ENCODE measurements around the genes IHO1 and USP4.

DNA sequence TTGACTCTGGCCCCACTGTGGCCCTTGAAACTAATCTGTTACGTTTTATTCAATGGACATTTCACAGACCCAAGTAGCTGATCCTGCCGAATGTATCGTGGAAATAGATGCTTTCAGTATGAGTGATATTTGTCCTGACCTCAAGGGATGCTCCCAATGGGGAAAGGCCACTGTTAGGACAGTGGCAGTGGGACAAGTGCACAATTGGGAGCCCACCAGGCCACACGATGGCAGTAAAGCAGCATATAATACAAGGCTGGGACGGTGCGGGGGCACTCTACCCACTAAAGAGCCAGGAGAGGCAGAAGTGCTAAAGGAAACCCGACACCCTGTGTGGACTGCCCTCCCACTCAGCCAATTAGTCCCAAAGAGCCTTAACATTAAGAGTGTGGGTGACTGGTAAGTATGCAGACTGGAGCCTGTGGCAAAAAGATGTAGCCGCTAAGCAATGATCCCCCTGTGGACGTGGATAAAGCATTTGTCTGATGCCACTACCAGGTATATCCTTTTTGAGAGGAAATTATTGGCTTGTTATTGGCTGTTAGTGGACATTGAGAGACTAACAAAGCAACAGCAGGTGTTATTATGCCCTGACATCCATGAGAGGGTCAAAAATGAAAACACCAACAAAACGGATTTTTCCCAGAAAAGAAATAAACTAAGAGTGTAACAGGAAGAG is 8.1 kb upstream of the ZNF589 start:
- RRBS, result no CpG with 5 or more reads among the region's 10 CpGs

DNA sequence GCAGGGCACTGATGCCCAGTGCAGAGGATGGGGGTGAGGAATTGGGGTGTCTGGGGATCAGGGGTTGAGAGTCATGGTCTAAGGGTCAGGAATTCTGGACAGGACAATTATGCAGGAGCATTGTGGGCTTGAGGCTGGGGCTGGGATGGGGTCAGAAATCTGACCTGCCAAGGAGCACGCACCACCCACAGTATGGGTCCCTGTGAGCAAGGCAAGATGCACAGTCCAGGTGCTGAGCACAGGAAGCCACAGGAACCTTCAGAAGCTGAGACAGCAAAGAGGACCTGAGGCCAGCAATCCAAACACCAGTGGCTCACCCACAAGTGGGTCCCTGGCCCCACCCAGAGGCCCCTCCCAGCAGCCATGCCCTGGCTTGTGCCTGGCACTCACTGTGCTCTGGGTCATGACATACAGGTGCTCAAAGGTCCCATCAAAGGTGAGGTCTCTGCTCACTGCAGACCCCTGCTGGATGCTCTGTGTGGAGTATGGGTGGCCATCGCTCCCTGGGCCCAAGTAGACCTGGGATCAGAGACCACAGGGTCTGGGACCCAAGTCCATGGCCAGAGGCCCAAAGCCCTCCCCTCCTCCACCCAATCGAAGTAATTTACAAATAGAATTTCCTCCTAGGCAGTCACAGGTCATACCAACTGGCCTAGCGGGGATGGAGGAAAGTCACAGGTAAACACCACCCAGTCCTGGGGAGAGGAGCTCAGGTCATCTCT is 7.8 kb downstream of the PLXNB1 start:
- RRBS, result no CpG with 5 or more reads among the region's 4 CpGs

DNA sequence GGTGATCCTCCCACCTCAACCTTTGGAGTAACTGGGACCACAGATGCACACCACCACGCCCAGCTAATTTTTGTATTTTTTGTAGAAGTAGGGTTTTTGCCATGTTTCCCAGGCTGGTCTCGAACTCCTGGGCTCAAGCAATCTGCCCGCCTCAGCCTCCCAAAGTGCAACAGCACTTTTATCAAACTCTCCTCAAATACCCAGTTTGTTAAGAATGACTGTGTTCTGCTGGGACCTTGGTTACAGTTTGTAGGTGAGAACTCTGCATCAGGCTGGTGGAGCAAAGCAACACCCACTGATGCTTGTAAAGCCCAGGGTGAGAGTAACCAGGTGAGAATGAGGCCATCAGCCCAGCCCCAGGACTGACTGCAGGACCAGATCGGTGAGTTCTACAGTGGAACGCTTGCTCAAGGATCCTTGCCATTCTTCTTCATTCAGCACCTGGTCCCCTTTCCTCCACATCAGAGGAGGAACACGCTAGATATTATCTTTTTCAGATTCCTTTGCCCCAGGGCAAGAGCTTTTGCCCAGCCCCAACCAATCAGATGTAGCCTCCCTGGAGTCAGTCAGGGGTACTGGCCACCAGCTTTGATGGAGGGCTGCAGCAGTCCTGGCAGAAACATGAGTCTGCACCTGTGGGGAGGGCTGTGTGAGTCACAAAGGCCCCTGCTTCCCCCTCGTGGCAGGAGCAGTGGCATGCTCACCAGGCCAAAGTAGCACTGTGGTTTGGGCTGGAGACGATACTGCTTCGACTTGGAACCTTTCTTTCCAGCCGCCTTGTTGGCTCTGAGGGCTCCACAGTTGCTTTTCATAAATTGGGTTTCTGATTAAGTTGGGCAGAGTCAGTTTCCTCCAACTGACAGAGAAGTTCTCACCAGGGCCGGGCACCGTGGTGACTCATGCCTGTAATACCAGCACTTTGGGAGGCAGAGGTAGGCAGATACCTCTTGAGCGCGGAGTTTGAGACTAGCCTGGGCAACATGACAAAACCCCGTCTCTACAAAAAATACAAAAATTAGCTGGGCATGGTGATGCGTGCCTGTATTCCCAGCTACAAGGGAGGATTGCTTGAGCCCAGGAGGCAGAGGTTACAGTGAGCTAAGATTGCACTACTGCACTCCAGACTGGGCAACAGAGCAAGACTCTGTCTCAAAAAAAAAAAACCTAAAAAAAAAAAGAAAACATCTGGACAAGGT is 3.5 kb upstream of the SHISA5 start:
- RRBS, result no CpG with 5 or more reads among the region's 16 CpGs

GRCh38 chr3:48598617-48599631 is 3.8 kb upstream of the COL7A1 start:
- RRBS, result 16% methylated on average over 6 of the region's 16 CpGs

DNA sequence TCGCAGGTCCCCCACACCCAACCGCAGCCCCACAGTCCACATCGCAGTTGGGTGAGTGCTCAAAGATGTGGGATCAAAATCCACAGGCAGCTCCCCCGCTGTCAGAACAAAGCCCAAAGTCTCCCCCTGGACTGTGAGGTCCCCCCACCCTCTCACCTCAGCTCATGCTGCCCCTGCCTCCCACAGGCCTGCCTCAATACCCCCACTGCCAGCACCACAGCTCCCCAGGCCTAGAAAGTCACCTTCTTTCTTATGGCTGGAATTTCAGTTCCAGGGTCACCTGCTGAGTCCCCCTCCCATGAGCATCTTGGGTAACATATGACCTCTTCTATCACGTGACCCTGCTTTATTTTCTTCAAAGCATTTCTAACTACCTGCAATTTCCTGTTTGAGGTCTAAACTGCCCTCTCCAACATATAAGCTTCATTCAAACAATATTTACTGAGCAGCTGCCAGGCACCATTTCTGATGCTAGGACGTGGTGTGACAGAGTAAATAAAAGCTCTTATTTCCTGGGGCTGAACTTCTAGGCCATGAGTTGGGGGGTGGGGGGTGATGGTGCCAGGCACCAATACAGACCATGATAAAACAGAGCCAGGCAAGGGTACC is 2.4 kb upstream of the TMEM89 start:
- RRBS, result no CpG with 5 or more reads among the region's 6 CpGs

- RRBS, result no CpG with 5 or more reads among the region's 4 CpGs
These were observed 1.4 kb upstream of the NCKIPSD start for GRCh38 chr3:48687101-48687629.

DNA sequence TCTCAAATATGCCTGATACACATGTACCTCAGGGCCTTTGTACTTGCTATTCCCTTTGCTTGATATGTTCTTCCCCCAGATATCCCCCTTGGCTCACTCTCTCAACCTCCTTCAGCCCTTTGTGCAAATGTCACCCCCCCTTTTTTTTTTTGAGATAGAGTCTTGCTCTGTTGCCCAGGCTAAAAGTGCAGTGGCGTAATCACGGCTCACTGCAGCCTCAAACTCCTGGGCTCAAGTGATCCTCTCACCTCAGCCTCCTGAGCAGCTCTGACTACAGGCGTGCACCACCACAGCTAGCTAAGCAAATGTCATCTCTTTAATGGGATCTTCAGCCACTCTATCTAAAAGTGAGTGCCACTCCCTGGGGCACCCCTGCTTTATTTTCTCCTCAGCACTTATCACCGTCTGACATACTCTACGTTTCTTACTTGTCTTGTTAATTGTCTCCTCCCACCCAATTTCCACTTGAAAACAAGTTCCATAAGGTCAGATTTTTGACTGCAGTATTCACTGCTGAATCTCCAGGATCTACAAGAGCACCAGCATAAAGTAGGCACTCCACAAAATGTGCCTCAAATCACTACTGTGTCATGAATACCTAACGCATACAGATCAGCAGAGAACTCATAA is 14.6 kb downstream of the IP6K2 start:
- RRBS, result no CpG with 5 or more reads among the region's 6 CpGs

DNA sequence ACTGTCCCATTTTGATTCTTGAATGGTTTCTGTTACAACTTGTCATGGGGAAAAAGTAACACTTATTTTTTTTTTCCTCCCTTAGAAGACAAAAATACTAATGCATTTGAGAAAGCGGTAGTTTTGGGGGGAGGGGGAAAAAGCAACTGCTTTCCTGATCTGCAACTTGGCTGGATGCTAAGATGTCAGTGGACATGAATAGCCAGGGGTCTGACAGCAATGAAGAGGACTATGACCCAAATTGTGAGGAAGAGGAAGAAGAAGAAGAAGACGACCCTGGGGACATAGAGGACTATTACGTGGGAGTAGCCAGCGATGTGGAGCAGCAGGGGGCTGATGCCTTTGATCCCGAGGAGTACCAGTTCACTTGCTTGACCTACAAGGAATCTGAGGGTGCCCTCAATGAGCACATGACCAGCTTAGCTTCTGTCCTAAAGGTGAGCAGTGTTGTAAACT is 8.8 kb downstream of the ARIH2 start:
- RRBS, result no CpG with 5 or more reads among the region's 5 CpGs

GRCh38 chr3:48989619-48989994 is 434 bp upstream of the P4HTM start:
- RRBS, result no CpG with 5 or more reads among the region's 31 CpGs

- RRBS, result no CpG with 5 or more reads among the region's 10 CpGs
These were observed 2.4 kb downstream of the DALRD3 start for GRCh38 chr3:49015682-49016753.

GRCh38 chr3:49023070-49023426 is 1.1 kb downstream of the NDUFAF3 start:
- RRBS, result no CpG with 5 or more reads among the region's 3 CpGs

DNA sequence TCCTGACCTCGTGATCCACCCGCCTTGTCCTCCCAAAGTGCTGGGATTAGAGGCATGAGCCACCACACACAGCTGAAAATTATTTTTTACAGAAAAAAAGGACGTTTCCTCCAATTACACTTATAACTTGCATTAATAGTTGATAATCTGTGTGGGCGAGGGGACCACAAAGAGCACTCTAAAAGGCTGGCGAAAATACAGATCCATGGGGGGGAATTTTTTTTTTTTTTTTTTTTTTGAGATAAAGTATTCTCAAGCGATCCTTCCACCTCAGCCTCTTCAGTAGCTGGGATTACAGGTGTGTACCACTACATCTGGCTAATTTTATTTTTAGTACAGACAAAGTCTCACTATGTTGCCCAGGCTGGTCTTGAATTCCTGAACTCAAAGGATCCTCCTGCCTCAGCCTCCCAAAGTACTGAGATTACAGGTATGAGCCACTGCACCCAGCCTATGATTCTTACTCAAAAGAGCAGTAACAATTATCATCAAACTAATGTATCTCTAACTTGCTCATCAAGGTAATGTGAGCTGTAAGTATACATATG is 24.5 kb downstream of the QRICH1 start:
- RRBS, result no CpG with 5 or more reads among the region's 6 CpGs

DNA sequence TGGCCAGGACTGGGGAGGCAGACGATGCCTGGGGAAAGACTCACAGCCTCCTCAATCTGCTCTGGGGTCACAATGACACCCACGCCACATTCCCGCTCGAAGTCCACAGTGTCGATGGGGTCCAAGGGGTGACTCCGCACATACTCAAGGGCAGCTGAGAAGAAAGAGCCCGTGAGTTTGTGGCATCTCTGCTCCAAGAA is 838 bp downstream of the QARS1 start:
- RRBS, result no CpG with 5 or more reads among the region's 7 CpGs

DNA sequence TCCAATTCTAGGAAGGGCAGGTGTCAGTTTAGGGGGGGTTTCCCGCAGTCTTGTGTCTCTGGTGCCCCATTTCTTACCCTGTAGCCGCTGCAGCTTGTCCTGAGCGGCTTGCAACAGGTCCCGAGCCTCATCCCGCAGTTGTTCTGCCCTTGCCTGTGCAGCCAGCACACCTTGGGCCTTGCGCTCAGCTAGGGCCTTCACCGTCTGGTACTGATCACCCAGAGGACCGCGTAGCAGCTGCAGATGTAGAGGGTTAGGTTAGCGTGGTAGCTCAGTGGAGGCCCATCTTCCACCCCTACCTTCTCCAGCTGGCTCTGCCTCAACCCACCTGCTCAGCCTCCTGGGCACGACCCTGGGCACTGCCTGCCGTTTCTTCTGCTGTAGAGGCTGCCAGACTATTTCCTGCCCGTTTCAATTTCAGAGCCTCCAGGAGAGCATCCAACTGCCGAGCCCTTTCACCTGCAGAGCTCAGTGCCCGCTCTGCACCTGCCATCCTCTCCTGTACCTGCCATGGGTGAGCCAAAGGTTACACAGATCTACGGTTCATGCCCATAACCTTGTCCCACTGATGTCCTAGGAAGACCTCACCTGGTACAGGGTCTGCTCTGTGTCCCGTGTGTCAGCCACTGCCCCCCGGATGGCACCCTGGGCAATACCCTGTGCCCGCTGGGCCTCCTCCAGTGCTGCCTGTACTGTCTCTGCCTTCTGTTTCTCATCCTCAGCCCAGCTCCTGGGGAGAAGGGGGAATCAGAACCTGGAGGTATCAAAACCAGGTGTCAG is 923 bp upstream of the USP19 start:
- RRBS, result no CpG with 5 or more reads among the region's 19 CpGs

DNA sequence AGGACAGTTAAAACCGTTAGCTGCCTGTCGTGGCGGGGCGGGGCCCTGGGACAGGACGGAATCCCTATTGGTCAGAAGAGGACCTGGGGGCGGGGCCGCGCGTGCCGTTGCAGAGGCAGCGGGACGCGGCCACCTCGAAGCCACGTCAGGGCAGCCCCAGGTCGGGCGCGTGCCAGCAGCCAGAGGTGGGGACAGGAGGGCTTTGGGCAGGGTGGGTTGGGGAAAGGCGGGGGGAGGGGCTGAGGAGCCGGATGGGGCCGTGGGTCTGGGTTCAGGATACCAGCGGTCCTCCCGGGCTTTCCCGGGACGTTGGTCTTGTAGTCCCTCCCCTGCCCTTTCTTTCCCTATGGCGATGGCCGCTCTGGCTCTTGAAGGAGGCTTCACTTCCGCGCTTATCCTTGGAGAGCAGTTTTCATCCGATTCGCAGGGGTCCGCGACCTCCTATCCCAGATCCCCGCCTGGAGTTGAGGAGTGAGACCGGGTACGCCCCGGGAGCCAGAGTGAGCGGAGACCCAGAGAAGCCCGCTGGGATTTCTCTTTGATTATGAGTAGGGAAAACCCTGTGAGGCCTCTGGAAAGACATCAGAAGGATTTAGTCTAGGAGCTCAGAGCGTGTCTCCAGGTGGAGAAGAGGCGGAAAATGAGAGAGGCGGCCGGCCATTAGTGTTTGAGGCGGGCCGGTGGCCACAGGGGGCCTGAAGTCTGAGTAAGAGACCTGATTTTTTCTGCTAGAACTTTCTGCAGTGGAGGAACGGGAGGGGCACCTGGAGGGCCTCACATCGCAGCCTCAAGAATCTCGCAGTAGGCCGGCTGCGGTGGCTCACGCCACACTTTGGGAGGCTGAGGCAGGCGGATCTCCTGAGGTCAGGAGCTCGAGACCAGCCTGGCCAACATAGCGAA is at the start of gene IHO1:
IHO1 (plus strand) TSS at position 110 of the 900 bp plus-strand sequence.
- RRBS, result 32% methylated on average over 2 of the region's 54 CpGs

- RRBS, result 2% methylated on average over 13 of the region's 69 CpGs
These were observed at the start of gene USP4 for GRCh38 chr3:49339840-49340581. Gene USP4, minus strand, starts transcription at chr3:49340053.

GRCh38 chr3:49377758-49378239 is 19.6 kb upstream of the GPX1 start:
- RRBS, result no CpG with 5 or more reads among the region's 7 CpGs